Peyer's patch (tissue), 4 donors: ENCODE measurements around the gene C2orf69.

- PRO-cap: no peak
- RAMPAGE, long total RNA, 4 experiments: no peak in any of the 4 experiments
Measured at GRCh38 chr2:199469046-199469704, 11.4 kb upstream of the SATB2 start.

GRCh38 chr2:199659166-199659805 is 191.7 kb downstream of the FTCDNL1 start:
- PRO-cap: no peak
- RAMPAGE, long total RNA, 4 experiments: no peak in any of the 4 experiments

GRCh38 chr2:199910728-199911481 is at the start of gene C2orf69:
Gene C2orf69 (plus strand): TSS chr2:199911293.
- PRO-cap: bidirectional peak, plus-strand start at chr2:199911349, minus-strand start at chr2:199911134
- RAMPAGE, long total RNA, 4 experiments: start-site peak on the plus strand in 4 of 4 experiments, at chr2:199911290-199911349 at its widest, 13 to 120 reads per replicate

GRCh38 chr2:200221061-200221589 is 85.4 kb upstream of the SPATS2L start:
- PRO-cap: no peak
- RAMPAGE, long total RNA, 4 experiments: no peak in any of the 4 experiments

DNA sequence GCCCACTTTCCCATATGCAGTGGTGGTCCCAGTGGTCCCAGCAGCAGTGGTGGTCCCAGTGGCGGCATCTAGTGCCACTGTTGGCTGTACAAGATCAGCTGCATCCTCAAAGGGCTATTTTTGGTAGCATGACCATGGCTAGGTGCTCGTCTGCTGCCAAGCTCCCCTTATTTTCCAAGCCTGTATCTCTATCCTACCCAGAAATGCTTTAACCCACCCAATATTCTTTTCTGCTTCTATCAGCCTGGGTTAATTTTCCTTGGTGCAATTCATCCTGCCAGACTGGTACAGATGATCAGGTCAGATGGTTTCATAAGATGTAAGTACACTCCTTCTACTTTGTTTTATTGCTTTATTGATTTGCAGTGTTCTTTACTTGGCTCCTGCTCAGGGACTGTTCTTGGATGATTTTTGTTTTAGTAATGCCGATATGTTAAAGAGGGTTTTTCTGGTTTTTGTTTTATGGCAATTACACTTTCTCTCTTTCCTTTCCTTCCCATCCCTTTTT is 2.5 kb upstream of the SGO2 start:
- PRO-cap: no peak
- RAMPAGE, long total RNA, 4 experiments: no peak in any of the 4 experiments

- PRO-cap: no peak
- RAMPAGE, long total RNA, 4 experiments: no peak in any of the 4 experiments
Measured at GRCh38 chr2:200624344-200625060, 38.7 kb downstream of the AOX1 start.

- PRO-cap: no peak
- RAMPAGE, long total RNA, 4 experiments: no peak in any of the 4 experiments
Measured at GRCh38 chr2:200747513-200747896, 64.2 kb upstream of the BZW1 start.

- PRO-cap: unidirectional peak, minus-strand start at chr2:200757023; unidirectional peak, minus-strand start at chr2:200757090
- RAMPAGE, long total RNA, 4 experiments: no peak in any of the 4 experiments
Measured at GRCh38 chr2:200756675-200757483, 54.8 kb upstream of the BZW1 start.

- PRO-cap: no peak
- RAMPAGE, long total RNA, 4 experiments: no peak in any of the 4 experiments
Measured at GRCh38 chr2:200765363-200766080, 46.2 kb upstream of the BZW1 start.

GRCh38 chr2:200815295-200815697 is 3.6 kb downstream of the BZW1 start:
- PRO-cap: no peak
- RAMPAGE, long total RNA, 4 experiments: start-site peak on the plus strand in 1 of 4 experiments, at chr2:200815385-200815473 at its widest, 55 reads per replicate

- PRO-cap: no peak
- RAMPAGE, long total RNA, 4 experiments: no peak in any of the 4 experiments
Measured at GRCh38 chr2:200910768-200911377, 21.7 kb downstream of the NIF3L1 start.

- PRO-cap: no peak
- RAMPAGE, long total RNA, 4 experiments: no peak in any of the 4 experiments
Measured at GRCh38 chr2:201123340-201123603, 7.3 kb downstream of the CFLAR start.

DNA sequence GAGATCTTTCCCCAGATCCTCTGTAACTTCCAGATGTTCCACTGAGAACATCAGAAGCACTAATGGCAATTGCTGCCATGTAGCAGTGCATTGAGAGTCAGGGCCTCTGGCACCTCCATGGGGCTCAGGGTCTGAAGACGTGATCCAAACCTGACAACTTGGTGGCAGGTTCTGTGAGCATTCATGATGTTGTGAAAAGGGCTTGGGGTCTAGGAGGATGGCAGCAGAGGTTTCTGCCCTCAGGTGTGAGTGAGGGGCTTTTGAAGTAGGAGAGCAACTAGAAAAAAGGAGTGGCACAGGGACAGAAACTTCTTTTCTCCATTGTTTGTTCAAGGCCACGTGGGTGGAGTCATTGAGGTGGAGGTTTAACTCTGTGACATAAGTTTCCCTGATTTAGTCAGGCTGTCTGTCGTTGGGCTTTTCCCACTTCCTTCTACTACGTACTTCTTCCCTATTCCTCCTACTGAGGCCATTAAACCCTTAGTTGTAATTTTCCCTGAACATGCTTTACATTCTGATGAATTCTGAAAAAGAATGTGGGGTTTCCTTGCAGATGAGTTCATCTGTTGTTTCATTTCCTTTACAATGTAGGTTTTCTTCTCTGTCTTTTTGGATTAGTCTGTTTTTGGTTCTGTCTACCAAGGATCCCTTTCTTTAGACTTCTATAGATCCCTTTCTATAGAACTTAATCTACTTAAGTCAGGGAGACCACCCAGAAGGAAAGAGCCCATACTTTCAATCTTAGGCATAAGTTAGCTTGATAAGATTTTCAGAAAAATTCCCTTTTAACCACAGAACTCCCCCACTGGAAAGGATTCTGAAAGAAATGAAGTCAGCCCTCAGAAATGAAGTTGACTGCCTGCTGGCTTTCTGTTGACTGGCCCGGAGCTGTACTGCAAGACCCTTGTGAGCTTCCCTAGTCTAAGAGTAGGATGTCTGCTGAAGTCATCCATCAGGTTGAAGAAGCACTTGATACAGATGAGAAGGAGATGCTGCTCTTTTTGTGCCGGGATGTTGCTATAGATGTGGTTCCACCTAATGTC is 13.3 kb downstream of the CFLAR start:
- PRO-cap: no peak
- RAMPAGE, long total RNA, 4 experiments: no peak in any of the 4 experiments

GRCh38 chr2:201156538-201156948 is 26.4 kb upstream of the CASP10 start:
- PRO-cap: no peak
- RAMPAGE, long total RNA, 4 experiments: no peak in any of the 4 experiments

DNA sequence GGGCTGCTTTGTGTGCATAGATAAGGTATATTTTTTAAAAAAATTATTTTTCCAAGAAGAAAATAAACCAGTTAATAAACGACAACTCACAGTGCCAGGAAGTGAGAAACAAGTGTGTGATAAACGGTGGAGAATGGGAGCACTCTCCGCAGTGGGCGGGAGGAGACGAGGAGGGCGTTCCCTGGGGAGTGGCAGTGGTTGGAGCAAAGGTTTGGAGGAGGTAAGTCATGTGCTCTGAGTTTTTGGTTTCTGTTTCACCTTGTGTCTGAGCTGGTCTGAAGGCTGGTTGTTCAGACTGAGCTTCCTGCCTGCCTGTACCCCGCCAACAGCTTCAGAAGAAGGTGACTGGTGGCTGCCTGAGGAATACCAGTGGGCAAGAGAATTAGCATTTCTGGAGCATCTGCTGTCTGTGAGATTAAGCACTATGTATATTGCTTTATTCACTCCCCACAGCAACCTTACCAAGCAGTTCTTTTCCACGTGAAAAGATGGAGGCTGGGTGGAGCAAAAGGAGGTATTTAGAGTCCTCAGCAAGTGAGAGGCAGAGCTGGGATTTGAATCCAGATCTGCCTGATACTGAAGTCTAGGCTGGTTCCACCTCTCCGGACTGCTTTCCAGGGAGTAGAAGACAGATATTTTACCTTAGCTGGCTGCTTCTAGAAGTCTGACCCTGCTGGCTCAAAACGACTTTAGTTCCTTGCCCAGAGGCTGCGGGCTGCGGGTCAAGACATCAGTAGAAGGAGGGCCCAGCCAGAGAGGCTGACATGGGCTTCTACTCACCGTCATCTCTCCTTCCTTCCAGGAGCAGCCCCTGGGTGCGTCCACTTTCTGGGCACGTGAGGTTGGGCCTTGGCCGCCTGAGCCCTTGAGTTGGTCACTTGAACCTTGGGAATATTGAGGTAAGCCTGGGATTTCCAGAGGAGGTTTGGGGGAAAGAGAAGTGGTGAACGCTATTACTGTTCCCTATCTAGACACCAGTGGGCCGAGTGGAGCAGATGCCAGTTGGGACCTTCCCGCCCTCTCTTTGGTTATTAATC is 26.8 kb upstream of the CASP8 start:
- PRO-cap: bidirectional peak, plus-strand start at position 257 of the sequence, minus-strand start at position 135 of the sequence; unidirectional peak, plus-strand start at position 725 of the sequence; bidirectional peak, plus-strand start at position 917 of the sequence, minus-strand start at position 789 of the sequence
- RAMPAGE, long total RNA, 4 experiments: start-site peak on the plus strand in 3 of 4 experiments, centred at positions 272 to 293 of the sequence, 26 to 51 reads per replicate

- PRO-cap: no peak
- RAMPAGE, long total RNA, 4 experiments: no peak in any of the 4 experiments
Measured at GRCh38 chr2:201254123-201255055, 5.9 kb upstream of the CASP8 start.

GRCh38 chr2:201257891-201258904 is 2.1 kb upstream of the CASP8 start:
- PRO-cap: bidirectional peak, plus-strand start at chr2:201258111, minus-strand start at chr2:201257981; unidirectional peak, minus-strand start at chr2:201258586
- RAMPAGE, long total RNA, 4 experiments: no peak in any of the 4 experiments

DNA sequence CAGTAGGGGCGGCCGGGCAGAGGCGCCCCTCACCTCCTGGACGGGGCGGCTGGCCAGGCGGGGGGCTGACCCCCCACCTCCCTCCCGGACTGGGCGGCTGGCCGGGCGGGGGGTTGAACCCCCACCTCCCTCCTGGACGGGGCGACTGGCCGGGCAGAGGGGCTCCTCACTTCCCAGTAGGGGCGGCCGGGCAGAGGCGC is 22.7 kb downstream of the CASP8 start:
- PRO-cap: no peak
- RAMPAGE, long total RNA, 4 experiments: no peak in any of the 4 experiments

DNA sequence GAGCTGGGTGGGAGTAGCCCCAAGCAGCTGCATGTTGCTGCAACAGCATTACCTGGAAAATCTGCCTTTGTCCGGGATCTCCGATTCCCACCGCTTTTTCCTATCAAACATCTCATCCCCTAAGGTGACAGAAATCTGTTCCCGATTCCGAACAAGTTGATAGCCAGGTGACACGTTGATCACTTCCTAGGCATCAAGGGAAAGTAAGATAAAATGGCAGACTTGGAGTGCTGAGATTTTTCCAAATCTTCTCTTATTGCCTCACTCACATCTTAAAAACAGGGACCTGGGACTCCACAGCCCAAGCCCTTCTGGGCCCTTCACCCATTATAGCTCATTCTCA is 10.7 kb downstream of the FLACC1 start:
- PRO-cap: no peak
- RAMPAGE, long total RNA, 4 experiments: no peak in any of the 4 experiments

- PRO-cap: no peak
- RAMPAGE, long total RNA, 4 experiments: no peak in any of the 4 experiments
Measured at GRCh38 chr2:201971466-201971917, 62.2 kb upstream of the FZD7 start.